NCI-H460 (cell line): Measurements from ENCODE around the genes RNF10, CABP1, ACADS, SPPL3 and P2RX7.

GRCh38 chr12:120365720-120366522, 3.0 kb downstream of the MSI1 start:
RAMPAGE:
- cytosol, long total RNA = no peak
- long total RNA = no peak
- nucleus, long total RNA = no peak

DNA sequence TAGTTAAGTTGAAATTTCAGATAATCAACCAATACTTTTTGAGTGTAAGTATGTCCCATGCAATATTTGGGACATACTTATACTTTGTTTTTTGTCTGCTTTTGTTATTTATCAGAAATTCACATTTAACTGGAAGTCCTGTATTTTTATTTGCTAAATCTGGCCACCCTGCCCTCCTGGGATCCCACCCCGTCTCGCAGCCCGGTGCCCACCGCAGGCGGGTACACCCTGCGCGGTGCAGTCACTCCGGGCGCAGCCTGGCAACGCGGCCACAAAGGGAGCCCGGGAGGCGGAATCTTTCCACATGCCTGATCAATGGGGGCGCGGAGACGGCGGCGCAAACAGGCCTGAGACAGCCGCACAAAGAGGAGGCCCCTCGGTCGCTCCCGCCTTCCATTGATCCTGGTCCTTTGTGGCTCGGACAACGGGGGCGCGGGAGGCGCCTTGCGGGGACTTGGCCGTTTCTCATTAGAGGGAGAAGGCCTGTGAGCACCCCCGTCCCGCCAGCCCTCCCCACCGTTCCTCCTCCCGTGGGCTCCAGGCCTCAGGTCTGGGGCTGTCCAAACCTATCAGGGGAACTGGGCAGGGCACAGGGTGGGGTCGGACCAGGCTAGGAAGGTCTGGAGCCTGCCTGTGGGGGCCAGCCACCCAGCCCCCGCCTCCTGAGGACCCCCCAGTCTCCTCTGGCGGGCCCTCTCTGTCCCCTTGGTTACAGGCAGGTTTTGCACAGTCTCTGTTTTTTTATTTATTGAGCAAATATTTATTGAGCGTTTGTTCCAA, 28.8 kb upstream of the MSI1 start:
RAMPAGE:
- cytosol, long total RNA = no peak
- long total RNA = no peak
- nucleus, long total RNA = no peak

DNA sequence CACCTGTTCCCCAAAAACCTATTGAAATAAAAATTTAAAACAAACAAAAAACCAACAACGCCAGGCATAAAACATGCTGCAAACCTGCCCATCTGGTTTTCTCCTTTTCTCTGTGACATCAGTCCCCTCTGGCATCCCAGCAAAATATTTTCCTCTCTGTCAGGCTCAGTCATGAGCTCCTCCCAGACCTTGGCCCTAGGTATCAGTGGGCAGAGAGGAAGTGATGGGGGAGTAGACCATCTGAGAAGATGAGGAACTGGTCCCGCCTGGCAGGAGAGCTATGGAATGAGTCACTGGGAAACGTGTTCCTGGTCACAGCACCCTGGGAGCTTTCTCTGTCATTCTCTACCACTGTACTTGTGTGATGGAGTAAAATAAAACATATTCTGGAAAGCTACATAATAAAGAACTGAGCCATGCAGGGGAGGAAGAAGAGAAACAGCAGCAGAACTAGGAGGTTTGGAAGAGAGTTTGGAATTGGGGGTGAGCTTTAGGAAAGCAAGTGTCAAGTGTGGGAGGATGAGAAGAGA, 5.1 kb upstream of the SRSF9 start:
RAMPAGE:
- cytosol, long total RNA = no peak
- long total RNA = no peak
- nucleus, long total RNA = no peak

GRCh38 chr12:120534136-120535144, at the start of gene RNF10:
RNF10 (plus strand) TSS chr12:120534356.
RAMPAGE:
- cytosol, long total RNA = no peak
- long total RNA = no peak
- nucleus, long total RNA = start-site peak on the plus strand at chr12:120534351-120534958, 37 and 10 reads in 2 replicates

GRCh38 chr12:120562758-120563210, 18.4 kb downstream of the POP5 start:
RAMPAGE:
- cytosol, long total RNA = no peak
- long total RNA = no peak
- nucleus, long total RNA = no peak

DNA sequence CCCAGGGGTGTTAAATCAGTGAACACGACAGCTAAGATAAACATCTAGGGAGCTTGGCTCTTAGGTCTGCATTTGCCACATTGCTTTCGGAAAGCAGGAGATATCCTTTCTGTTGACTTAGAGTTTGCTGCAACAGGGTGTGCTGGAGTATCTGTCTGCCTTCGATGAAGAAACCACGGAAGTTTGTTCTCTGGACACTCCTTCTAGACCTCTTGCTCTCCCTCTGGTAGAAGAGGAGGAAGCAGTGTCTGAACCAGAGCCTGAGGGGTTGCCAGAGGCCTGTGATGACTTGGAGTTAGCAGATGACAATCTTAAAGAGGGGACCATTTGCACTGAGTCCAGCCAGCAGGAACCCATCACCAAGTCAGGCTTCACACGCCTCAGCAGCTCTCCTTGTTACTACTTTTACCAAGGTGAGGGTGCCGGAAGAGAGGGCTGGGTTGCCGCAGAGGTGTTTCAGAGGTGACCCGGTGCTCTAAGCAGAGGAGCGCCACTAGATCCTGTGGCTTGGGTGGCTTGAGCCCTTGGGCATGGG, 17.9 kb downstream of the POP5 start:
RAMPAGE:
- cytosol, long total RNA = no peak
- long total RNA = no peak
- nucleus, long total RNA = no peak

DNA sequence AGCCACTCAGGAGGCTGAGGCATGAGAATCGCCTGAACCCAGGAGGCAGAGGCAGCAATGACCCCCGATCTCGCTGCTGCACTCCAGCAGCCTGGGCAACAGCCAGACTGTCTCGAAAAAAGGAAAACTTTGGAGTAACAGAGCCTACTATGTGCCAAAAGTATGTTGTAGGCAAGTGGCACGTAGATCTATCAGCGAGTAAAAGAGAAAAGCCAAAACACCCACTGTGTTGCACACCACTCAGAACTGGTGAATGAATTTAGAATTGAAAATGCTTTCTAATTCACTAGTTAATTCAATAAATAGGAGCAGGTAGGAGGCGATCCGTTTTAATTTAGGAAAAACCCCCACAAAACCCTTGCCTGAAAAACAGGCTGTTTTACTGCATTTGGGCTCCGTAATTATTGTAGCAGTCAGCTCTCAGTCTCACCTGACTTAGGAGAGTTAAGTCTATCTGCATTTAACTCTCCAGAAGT, 1.0 kb downstream of the POP5 start:
RAMPAGE:
- cytosol, long total RNA = no peak
- long total RNA = no peak
- nucleus, long total RNA = no peak

DNA sequence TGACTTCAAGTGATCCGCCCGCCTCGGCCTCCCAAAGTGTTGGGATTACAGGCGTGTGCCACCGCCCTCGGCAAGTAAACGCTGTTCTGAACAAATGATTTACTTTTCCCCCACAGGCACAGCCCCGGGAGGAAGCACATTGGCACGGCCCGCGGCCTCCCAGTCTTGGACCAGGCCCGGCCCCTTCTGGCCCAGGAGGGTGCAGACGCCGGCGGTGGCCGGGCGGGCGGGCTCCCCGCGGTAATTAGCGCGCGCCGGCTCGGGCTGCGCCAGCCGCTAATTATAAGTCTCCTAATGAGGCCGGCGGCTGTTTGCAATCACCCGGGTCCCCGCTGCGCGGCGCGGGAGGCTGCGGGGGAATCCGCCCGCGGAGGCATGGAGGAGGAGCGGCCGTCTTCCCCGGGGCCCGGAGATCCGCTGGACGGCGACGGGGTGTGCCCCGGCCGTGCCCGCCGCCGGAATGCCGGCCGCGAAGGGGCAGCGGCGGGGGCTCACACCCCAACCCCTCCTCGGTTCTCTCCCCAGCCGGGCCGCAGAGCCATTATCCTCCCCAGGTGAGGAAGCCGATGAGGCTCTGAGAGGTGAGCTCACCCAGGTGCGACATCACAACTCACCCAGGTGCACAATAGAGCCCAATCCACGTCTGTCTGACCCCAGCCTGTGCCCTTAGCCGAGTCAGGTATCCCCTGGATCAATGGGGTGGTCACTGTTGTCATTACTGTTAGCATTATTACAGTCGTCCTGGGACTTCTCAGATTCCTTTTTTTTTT, 3.4 kb upstream of the POP5 start:
RAMPAGE:
- cytosol, long total RNA = no peak
- long total RNA = no peak
- nucleus, long total RNA = no peak

RAMPAGE:
- cytosol, long total RNA = no peak
- long total RNA = no peak
- nucleus, long total RNA = no peak
Observed at GRCh38 chr12:120630136-120630613, 10.3 kb upstream of the CABP1 start.

GRCh38 chr12:120640357-120641141, at the start of gene CABP1:
CABP1 (plus strand) TSS chr12:120640626.
RAMPAGE:
- cytosol, long total RNA = no peak
- long total RNA = no peak
- nucleus, long total RNA = no peak

DNA sequence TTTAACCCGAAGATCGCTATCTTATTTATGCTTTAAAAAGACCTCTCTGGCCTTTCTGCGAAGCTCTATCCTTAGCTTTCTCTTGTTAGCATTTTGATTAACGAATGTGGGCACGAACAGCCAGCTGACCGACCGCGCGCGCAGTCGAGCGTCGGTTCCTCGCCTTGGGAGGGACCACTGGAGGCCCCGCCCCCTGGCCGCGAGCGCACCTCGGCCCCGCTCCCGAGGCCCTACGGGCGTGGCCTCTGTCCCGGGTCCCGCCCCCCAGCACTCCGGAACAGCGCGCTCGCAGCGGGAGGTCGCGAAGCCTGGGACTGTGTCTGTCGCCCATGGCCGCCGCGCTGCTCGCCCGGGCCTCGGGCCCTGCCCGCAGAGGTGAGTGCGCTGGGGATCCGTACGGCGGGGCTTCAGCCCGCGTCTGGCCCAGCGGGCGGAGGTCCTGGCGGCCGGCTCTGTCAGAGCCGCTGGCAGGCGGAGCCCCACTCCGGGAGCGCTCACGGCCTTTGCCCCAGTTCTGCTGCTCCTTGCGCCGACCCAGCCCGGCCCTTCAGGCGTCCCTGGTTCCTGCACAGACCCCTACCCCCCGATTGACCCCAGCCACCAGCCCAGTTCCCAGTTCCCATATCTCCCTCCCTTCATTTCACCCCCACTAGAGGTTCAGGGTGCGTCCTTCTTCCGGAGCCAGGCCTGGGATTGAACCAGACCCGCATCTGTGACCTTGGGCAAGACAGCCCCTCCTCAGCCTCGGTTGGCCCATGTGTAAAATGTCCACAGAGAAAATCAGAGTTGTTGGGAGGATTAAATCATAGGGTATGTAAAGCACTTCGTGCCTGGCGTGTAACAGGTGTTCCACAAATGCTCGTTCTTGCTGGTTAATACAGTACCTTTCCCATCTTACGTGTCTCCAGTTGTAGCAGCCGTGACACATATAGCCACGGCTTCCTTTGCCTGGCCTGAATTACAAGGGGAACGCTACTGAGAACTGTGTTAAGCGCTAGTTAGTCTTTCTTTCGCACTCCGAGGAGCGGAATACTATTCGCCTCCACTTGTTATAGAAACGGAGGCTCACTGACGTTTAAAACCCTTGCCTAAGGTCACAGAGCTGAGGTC, at the start of gene ACADS:
TSS of gene ACADS (plus strand) at position 270 of the 1,110 bp plus-strand sequence.
RAMPAGE:
- cytosol, long total RNA = start-site peak on the plus strand centred at position 297 of the sequence, 16 bp wide, 29 and 26 reads in 2 replicates
- long total RNA = no peak
- nucleus, long total RNA = no peak

DNA sequence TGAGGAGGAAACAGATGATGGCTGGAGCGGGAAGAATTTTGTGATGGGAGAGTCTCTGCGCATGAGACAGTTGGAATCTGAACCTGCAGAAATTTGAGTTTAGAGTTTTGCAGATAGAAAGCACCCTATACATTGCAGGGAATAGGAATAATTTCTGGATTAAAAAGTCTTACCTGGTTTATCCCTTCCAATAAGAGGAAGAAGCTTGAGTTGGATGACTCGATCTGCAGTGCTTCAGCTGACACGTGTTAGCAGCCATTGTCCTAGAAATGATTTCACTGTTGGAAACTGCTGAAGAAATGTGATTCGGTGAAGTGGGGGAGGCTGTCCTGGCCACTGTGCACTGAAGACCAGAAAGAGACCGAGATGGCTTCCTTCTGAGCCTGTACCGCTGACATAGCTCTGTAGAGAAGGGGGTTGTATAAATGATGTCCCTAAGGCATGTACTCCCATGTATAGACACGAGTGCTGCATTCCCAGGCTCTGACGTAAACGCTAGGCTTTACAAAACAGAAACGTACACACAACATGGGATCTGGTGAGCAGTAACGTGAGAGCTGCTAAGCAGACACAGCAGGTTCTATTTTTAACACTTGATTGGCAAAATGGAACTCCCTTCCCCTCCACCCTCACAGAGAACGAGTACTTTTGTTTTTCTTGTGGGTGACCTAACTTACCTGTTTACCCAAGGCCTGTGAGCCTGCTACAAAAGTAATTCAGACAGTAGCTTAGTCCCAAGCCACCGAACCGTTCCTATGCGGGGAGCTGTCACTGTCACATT, 35.8 kb downstream of the ACADS start:
RAMPAGE:
- cytosol, long total RNA = no peak
- long total RNA = no peak
- nucleus, long total RNA = no peak

DNA sequence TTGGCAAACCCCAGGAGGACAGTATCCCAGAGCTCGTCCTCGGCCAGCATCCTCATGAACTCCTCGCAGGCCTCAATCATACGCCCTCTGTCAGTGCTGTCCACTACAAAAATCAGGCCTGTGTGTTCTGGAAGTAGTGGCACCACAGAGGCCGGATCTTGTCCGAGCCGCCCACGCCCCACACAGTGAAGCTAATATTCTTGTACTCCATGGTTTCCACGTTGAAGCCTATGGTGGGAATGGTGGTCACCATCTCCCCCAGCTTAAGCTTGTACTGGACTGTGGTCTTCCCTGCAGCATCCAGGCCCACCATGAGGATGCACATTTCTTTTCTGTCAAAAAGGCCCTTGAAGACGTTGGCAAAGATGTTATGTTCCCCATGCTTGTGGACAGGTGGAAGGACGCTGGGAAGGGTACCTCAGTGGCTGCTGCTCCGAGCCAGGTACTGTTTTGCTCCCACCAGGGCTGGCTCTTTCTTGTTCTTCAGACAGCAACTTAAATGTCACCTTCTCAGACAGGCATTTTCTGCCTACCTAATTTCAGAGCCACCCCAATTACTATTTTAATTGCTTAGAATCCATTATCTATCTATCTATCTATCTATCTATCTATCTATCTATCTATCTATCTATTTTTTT, 58.8 kb downstream of the SPPL3 start:
RAMPAGE:
- cytosol, long total RNA = no peak
- long total RNA = no peak
- nucleus, long total RNA = no peak

DNA sequence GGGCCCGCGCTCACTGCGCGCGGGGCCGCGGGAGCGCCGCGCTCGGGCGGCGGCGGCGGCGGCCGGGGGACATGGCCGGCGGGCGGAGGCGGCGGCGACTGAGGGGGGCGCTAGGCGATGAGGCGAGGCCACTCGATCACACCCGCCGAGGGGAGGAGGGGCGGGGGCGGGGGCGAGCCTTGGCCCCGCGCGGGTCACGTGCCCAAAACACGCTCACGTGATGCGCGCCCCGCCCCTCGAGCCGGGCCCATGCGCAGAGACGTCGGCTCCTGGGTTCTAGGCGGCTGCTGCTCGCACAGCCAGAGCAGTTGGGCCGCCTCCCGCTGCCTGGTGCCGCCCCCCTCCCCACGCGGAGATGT, at the start of gene SPPL3:
TSS of gene SPPL3 (minus strand) at position 155 of the 359 bp plus-strand sequence.
RAMPAGE:
- cytosol, long total RNA = no peak
- long total RNA = no peak
- nucleus, long total RNA = no peak

GRCh38 chr12:120961597-120961906, 16.8 kb upstream of the HNF1A start:
RAMPAGE:
- cytosol, long total RNA = no peak
- long total RNA = no peak
- nucleus, long total RNA = no peak

GRCh38 chr12:120984183-120984920, 6.0 kb downstream of the HNF1A start:
RAMPAGE:
- cytosol, long total RNA = no peak
- long total RNA = no peak
- nucleus, long total RNA = no peak

DNA sequence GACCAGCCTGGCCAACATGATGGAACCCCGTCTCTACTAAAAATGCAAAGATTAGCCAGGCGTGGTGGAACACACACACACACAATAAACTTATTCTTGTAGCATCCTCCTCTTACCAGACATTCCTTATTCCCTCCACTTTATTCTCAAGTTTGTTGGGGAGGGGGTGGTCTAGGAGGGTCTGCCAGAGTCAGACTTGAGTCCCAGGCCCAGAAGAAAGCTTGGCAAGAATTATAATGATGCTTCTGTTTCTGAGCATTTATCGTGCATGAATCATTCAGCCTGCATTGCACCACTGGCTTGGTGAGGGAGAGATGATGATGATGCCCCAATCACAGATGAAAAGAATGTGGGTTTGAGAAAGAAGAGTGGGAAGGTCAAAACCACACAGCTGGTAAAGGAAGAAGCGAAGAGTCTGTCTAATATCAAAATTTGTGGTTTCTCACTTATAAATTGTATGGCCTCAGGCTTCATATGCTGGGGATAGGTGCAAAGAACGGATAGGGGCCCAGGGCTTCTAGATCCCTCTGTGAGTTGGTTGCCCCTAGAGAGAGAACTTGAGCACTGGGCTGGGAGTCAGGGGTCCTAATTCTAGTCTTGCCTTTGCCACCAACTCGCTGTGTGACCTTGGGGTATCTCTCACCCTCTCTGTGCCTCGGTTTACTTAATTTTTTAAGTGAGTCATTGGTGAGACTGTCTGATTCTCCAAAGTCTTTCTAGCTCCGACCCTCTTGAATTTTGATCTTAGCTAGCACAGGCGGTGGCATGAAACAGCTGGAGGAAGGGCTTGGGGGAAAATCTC, 2.3 kb downstream of the OASL start:
RAMPAGE:
- cytosol, long total RNA = no peak
- long total RNA = no peak
- nucleus, long total RNA = no peak

DNA sequence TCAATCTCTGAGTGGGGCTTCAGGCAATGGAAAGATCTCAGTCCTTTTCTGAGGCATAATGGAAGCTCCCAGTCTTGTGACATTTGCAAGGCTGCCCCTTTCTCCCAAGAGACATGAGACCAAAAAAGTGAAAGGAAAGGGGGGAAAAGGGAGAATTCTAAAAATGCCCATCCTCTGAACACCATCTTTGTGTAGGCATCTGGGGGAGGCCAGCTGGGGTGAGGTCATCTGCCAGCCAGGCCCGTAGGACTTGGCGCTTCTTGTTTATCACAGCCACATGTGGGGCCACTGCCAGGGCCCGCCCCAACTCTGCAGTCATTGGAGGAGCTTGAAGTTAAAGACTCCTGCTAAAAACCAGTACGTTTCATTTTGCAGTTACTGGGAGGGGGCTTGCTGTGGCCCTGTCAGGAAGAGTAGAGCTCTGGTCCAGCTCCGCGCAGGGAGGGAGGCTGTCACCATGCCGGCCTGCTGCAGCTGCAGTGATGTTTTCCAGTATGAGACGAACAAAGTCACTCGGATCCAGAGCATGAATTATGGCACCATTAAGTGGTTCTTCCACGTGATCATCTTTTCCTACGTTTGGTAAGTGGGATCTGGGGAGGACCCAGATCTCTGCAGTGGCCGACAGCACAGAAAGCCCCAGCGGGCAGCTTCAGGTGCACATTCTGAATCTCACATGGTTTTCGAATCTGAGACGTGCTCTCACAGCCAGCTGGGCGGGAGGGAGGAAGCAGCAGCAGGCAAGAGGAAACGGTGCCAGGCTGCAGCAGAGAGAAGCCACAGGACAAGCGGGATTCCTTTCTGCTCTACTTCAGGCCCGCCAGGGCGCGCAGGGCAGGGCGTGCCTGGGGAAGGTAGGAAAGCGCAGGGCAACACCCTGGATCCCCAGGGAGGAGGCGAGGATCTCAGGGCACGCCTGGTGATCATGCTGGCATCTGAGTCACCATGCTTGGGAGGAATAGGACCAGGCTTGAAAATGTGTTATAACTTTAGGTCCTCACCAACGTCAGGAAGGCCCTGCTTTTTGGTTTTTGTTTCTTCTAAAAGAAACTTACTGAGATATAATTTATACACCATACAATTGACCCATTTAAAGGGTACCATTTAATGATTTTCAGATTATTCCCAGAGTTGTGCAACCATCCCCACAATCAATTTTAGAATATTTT, at the start of gene P2RX7:
TSS of gene P2RX7 (plus strand) at position 363 of the 1,169 bp plus-strand sequence.
RAMPAGE:
- cytosol, long total RNA = no peak
- long total RNA = no peak
- nucleus, long total RNA = no peak

RAMPAGE:
- cytosol, long total RNA = no peak
- long total RNA = no peak
- nucleus, long total RNA = no peak
Observed at GRCh38 chr12:121154820-121155358, 22.2 kb downstream of the P2RX7 start.

DNA sequence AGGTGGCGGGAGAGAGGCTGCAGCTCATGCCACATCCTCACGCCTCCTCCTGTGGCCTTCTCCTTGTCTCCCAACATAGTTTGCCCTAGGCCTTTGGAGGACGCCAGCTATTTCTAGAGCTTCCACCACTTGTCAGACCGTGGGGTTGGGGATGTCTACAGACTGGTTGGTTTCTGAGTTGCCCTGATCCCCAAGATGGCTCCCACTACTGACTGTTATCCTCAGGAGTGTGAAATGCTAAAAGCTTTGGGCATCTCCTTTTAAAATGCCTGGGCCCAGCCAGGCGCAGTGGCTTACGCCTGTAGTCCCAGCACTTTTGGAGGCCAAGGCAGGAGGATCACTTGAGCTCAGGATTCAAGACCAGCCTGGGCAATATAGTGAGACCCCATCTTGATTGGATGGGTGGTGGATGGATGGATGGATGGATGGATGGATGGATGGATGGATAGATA, 9.3 kb downstream of the P2RX4 start:
RAMPAGE:
- cytosol, long total RNA = no peak
- long total RNA = no peak
- nucleus, long total RNA = no peak